Colon Carcinoma Metastatic in the Lung (tissue), 2 donors: ENCODE data around the gene OR1A2.

DNA sequence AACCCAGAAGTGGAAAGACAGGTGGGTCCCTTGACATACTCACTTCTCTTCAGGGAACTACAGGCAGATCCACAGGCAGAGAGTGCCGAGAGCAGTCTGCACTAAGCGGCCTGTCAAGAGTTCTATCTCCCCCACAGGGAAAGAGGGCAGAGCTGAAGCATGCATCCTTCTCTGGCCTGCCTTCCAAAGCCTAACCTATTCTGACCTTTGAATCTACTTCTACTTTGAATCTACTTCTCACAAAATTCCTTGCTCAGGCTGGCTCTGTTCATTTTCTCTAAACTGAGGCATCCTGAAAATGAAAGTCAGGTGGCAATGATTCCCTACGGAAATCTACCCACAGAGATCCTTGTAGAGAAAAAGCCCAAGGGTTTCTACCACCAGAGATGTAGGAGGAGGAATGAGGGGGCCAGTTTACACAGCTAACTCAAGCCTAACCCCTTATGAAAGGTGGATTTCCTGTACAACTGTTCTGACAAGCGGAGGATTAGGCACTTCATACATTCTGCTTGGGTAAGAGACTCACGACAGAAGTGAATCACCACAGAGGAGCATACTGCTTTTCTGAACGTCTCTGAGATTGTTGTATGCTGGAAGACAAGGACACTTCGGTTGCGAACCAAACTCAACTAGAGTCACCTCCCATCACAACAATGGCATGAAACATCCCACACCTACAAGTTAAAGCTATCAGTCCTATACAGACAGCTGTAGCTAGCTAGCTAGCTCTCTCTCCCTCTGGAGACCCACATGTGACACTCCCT lies 72.8 kb downstream of the SMG6 start:
- PRO-cap, 2 experiments, result no peak in any of the 2 experiments

GRCh38 chr17:2239873-2240625 lies 63.5 kb downstream of the SMG6 start:
- PRO-cap, 2 experiments, result no peak in any of the 2 experiments

- PRO-cap, 2 experiments, result no peak in any of the 2 experiments
These were observed 39.8 kb downstream of the SMG6 start for GRCh38 chr17:2263641-2264267.

GRCh38 chr17:2282479-2282935 lies 21.1 kb downstream of the SMG6 start:
- PRO-cap, 2 experiments, result no peak in any of the 2 experiments

DNA sequence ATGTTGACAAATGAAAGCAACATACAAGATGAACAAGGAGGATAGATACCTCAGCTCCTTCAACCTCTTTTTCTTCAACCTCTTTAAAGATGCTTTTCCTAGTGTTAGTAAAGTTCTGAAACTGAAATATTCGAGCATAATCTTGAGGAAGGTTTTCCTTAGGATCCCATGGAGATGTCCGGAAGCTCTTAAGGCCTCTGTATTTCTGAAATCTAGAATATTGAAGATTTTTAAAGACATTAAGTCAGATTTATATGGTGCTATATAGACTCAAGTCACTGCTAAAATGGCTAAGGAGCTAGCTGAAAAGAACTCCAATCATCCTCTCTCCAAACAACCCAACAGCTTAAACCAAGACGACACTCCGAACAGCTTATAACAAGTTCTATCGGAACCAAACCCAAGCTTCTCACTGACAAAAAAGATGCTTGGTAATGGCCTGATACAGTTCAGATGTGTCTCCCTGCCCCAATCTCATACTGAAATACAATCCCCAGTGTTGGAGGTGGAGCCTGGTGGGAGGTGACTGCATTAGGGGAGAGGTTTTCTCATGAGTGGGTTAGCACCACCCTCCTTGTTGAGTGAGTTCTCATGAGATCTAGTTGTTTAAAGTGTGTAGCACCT lies 5.2 kb downstream of the TSR1 start:
- PRO-cap, 2 experiments, result no peak in any of the 2 experiments

DNA sequence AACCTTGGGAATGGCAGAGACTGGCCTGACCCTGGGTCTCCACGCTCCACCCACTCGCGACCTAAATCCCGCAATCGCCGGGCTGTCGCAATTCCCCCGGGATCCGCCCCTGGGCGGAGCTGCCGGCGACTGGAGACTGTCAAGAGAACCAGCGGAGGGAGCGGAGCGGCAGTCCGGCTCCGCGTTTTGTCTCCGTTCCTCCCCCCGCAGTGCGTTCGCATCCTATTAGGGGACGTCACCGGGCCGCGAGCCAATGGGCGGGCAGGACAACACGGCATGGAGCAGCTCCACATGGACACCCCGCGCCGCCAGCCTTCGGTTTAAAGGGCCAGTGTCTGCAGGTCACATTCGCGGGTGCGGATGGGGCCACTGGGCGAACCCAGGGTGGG lies 593 bp upstream of the MNT start:
- PRO-cap, 2 experiments, result peak in 2 of 2 experiments; most common plus-strand start position 253 of the sequence (in 1); most common minus-strand start position 63 of the sequence (in 2)

DNA sequence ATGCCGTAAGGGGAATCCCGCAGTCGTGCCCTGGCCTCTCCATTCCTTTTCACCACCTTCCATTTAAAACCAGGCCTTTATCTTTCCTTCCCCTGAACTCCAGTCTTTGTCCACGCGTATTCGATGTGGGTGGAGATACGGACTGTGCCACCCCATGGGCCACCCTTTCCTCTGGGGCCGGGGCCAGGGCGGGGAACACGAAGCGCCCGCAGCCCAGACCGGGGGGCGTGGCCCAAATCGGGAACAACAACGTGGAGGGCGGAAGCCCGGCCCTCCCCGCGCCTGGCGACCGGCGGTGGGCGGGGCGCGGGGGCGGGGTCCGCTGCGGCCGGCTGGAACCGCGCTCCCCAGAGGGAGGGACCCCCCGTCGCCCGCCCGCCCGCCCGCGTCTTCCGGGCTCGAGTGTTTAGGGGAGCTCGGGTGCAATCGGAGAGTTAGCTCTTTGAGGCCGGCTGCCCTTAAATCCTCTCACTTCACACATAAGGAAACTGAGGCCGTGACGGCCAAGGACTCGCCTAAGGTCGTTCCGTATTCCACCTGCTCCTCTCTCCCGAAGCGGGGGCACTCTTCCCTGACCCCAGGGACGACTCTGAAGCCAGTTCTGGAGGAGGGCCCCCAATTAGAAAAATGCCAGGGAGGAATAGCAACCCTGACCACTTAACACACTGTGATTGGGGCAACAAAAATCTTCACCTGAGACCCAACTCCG lies 1.1 kb upstream of the MNT start:
- PRO-cap, 2 experiments, result peak in 2 of 2 experiments; most common plus-strand start position 315 of the sequence (in 1); most common minus-strand start position 173 of the sequence (in 2)

DNA sequence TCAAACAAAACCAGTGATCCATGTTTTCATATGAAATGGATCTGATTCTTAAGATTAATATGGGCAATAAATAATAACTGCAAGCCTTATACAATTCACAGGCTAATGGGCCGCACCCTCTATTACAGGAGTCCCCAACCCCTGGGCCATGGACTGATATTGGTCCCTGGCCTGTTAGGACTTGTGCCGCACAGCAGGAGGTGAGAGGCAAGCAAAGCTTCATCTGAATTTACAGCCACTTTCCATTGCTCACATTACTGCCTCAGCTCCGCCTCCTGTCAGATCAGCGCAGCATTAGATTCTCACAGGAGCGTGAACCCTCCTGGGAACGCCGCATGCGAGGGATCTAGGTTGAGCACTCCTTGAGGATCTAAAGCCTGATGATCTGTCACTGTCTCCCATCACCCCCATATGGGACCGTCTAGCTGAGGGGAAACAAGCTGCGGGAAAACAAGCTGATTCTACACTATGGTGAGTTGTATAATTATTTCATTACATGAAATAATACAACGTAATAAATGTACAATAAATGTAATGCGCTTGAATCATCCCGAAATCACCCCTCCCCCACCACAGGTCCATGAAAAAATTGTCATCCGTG lies 26.7 kb downstream of the METTL16 start:
- PRO-cap, 2 experiments, result no peak in any of the 2 experiments

DNA sequence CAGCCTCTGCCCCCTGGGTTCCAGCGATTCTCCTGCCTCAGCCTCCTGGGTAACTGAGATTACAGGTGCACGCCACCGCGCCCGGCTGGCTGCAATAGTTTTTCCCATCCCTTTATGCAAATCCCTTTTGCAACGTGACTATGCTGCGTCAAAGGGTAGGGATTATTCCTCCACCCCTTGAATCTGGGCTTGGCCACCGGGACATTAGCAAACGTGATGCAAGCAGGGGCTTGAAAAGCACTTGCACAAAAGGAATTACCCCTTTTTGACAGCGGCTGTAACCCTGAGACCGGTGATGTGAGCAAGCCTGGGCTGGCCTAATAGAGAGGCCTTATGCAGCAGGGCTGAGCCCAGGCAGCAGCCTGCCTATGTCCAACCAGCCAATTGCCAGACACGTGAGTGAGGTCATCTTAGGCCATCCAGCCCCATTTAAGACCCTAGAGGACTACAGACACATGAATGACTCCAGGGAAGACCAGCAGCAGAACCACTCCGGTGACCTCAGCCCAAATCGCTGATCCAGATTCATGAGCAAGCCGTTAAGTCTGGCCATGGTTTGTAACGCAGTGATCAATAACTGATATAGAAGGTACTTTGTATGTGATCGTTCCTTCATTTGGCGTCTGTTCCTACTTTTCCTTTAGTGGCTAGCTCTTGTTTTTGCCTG lies 30.3 kb upstream of the PAFAH1B1 start:
- PRO-cap, 2 experiments, result no peak in any of the 2 experiments

DNA sequence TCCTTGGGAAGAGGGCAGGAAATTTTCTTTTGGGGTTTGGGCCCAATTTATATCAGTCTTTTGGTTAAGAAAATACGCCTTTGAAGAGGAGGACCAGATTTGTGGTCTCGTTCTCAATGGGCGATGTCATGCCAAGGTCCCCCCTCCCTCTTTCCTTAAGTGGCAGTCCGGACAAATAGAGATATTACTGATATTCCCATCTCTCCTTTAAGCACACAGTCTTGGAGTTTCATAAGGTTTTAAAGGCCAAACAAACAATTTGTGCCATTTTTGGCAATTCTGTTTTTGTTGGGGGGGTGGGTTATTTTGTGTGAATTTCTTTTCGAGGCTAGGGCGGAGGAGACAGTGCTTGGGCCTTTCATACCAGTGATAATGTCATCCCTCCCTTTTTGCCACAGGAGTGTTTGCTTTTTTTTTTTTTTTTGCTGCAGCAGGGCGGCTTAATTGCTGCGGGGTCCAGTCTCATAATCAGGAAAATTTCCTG lies 1.6 kb downstream of the PAFAH1B1 start:
- PRO-cap, 2 experiments, result no peak in any of the 2 experiments

GRCh38 chr17:2693769-2694769 lies 17.5 kb downstream of the CLUH start:
- PRO-cap, 2 experiments, result no peak in any of the 2 experiments

DNA sequence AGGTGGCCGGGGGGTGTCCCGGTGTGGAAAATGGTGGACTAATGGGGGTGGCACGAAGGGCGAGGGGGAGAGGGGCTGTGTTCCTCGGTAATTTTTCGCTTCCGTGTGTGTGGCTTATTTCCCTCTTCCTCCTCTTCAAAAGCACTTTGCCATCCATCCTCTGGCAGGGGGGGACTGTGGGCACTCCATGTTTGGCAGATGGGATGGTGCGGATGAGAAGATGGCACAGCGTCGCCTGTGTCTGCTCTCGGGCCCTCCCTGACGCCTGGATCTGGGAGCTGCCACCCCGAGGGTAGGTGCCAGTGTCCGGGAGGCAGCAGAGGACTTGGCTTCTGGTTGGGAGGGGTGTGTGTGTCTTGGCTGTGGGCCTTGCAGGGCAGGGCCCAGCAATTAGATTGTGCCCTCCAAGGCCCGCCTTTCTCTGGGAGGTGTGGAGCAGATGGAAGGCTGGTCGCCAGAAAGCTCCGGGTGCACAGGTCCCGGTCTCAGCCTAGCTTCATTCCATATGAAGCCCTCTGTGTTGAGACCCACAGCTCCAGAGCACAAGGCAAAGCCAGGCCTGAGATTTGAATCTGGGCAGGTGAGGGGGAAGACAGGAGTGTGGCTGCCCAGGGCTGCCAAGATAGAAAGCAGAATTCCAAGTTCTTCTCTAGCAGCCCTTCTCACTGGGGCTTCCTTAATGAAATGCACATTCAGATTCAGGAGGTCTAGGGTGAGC lies 1.4 kb downstream of the RAP1GAP2 start:
- PRO-cap, 2 experiments, result peak in 2 of 2 experiments; most common plus-strand start position 419 of the sequence (in 1); most common minus-strand start position 267 of the sequence (in 2)

GRCh38 chr17:2851927-2852670 lies 55.9 kb downstream of the RAP1GAP2 start:
- PRO-cap, 2 experiments, result no peak in any of the 2 experiments

DNA sequence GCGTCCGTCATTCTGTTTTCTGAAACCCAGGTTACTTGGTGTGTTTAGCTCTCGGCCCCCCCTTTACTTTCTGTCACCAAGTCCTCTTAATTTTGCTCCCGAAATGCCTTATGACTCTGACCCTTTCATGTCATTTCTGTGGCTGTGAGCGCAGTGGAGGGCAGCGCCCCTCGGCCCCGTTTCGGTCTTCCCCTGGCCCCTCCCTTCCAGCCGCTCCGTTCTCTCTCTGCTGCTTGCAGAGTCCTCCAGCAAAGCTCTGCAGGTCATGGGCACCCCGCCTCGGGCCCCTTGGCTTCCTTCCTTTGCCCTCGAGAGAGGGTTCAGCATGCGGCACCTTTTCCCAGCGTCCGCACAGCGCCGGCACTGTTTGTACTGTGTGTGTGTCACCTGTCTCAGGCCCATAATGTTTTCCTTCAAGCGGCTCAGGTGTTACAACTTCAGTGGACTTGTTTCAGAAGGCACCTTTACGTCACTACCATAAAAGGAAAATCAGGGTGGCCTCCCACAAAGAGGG lies 98.5 kb downstream of the RAP1GAP2 start:
- PRO-cap, 2 experiments, result peak in 1 of 2 experiments; most common minus-strand start position 374 of the sequence (in 1)

DNA sequence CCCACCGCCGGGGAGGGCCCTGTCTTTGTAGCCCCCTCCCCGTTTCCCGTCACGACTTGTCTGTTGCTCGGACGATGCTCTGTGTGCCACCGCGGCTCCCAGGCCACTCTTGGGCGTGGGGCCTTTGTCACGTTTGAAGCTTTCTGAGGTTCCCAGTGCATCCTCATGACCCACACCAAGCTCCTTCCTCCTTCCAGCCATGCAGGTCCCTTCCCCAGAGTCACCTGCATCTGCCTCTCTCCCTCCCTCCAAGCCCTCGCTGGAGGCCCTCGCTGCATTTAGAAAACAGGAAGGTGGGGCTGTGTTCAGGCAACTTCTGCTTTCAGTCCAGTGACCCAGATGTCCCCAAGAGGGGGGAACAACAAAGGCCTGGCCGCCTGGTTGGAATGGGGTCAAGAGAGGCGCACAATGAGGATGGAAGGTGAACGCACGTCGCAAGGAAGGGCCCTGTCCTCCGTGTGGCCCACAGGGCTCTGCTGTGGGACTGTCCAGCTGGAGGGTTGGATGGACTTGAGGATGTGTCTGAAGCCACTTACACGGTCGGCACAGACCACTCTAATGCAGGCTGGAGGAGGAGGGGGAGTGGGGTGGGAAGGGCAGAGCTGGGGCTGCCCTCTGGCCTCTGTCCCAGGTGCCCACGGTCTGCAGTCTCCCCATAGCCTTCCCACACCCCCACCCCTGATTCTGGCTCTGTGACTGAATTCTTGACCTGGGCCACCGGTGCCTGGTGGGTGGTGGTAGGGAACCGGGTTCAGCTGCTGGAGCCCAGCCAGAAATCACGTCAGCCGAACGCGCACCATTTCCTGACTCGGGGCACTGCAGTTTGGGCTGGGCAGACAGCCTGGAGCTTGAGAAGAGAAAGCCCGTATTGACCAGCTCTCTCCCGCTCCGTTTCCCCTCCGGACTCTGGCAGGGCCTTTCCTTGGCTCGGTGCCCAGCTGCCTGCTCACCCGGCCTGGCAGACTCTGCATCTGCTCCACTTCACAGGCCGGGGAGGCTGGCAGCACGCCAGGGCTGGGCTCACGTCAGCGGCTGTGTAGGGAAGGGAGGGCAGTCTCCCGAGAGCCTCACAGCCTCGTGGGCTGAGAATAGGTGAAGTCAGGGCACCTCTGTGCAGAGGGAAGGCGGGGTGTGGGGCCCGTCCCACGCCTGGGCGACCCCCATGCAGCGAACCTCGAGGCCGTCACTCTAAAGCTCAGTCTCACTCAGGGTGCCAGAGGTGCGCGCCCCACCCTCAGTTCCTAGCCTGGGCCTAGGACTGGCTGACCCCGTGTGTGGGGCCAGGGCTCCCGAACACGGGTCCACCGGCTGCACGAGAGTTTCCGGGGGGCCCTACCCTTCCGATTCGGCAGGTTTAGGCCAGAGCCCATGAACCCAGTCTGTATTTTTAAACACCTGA lies 59.5 kb downstream of the OR1D5 start:
- PRO-cap, 2 experiments, result peak in 2 of 2 experiments; most common plus-strand start position 835 of the sequence (in 2); most common minus-strand start position 908 of the sequence (in 1)

GRCh38 chr17:3009331-3009951 lies 54.0 kb downstream of the OR1D5 start:
- PRO-cap, 2 experiments, result no peak in any of the 2 experiments

DNA sequence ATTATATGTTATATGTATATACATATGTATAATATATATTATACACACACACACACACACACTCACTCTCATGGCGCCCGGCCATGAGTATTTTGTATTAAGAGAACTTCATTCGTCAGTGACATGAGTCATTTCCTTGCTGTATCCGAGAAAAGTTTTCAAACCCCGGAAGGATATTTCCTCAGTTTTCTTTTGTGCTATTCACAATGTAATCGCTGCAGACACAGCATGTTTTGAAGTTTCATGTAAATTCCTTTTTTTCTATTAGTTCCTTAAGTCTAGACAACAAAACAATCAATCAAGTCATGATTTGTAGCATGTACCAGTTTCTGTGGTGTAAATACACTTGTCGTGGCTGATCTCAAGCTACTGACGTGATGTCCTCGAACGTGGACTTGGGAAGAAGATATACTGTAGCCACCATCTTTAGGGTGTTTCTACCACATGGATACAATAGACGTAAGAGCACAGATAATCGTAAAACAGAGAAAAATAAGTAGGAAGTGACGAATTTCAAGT lies 33.2 kb downstream of the OR1D5 start:
- PRO-cap, 2 experiments, result no peak in any of the 2 experiments

GRCh38 chr17:3197260-3197681 lies at the start of gene OR1A2:
Gene OR1A2, plus strand, starts transcription at chr17:3197519.
- PRO-cap, 2 experiments, result no peak in any of the 2 experiments

GRCh38 chr17:3534696-3535521 lies 22.7 kb downstream of the TRPV3 start:
- PRO-cap, 2 experiments, result no peak in any of the 2 experiments

DNA sequence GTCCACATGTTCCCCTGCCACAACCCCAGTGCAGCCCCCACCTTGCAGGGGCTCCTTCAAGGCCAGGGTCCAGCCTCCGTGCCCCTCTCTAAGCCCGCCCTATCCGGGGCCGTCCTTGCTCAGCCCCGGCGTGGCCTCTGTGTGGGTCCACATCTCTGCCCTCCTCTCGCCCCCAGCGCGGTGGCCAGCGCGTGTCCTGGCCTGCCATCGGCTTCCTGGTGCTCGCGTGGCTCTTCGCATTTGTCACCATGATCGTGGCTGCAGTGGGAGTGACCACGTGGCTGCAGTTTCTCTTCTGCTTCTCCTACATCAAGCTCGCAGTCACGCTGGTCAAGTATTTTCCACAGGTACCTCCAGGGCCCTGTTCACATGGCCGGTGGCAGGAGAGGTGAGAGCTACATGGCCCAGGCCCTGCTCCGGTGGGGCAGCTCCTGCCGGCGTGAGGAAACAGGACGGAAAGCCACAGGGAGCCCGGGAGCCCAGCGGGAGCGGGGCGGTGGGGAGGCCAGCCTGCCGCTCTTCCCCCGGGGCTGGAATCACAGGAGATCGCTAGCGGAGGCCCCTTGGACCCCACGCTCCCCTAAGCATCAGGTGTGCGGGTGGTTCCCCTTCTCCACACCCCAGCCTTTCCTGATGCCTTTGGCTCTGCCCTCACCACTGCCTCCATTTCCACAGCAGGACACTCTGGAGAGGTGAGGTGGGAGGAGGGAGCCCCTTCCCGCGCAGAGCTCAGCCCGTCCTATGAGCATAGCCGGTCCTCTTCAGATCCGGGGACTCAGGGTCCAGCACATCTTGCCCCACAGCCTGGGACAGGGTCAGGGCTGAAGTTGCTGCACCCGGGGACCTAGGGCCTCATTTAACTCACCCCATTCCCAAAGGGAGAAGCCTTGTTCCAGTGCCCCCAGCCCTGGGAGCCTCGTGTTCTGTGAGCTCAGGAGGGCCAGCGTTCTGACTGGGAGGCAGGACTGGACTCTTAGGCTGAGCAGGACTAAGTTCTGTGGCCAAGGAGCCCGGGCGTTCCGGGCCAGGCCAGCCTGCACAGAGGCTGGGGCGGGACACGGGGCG lies 10.2 kb downstream of the TAX1BP3 start:
- PRO-cap, 2 experiments, result no peak in any of the 2 experiments